Skin of body (tissue), 2 donors: ENCODE results near the genes OR13G1 and OR2T12.

DNA sequence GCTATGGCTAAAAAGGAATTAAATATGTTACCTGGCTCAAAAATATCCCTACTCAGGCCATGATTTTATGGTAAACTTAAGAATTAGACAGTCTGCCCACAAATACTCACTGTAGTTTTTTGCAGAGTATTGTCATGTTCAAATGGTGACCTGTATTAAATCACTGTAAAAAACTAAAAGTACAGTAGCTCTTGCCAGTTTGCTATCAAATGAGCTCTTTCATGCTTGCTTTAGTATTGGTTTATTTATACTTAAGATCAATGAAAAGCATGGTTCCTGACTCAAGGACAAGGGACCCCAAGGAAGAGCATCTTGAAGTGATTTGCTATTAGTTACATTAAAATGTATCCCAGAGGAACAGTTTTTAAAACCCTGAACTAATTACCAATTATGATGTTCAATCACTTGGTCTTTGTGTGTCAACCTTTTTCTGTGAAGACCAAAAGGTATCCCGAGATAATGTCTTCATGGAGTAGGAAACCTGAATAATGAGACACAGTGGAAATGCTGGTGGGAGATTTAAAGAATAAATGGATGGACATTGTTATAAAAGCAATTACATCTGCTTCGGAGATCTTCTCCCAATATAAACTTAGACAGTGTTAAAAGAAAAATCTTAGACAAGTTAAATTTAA is at the start of gene OR13G1:
Gene OR13G1, minus strand, starts transcription at position 210 of the 635 bp plus-strand sequence.
- RAMPAGE, long total RNA = no peak

- RAMPAGE, long total RNA = no peak
Measured at GRCh38 chr1:248303179-248303770, at the start of gene OR2T12. Gene OR2T12, minus strand, starts transcription at chr1:248303424.

DNA sequence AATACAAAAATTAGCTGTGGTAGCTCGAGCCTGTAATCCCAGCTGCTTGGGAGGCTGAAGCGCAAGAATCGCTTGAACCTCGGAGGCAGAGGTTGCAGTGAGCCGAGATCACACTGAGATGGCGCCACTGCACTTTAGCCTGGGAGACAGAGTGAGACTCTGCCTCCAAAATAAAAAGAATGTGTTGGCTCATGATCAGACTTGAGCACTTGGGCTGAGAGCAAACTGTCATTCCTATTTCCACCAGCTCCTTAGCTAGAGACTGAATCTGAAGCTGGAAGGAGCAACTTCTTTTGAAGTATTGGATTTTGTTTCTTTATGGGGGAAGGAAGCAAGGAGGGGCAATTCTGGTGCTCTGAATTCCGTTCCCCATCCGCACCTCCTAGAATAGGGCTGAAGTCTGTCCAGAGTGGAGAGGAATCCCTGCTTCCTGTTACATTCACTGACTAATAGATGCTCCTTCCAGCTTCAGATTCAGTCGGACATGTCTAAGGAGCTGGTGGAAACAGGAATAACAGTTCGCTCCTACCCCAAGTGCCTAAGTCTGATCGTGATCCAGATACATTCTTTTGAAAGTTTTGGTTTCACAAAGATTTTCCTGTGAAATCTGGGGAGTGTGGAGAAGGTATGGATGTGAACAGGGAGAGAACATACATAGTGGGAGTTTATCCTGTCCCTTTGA is 3.9 kb downstream of the ZNF672 start:
- RAMPAGE, long total RNA = no peak